Right atrium auricular region (tissue), 2 donors: ENCODE results near the genes TMPRSS3 and U2AF1.

DNA sequence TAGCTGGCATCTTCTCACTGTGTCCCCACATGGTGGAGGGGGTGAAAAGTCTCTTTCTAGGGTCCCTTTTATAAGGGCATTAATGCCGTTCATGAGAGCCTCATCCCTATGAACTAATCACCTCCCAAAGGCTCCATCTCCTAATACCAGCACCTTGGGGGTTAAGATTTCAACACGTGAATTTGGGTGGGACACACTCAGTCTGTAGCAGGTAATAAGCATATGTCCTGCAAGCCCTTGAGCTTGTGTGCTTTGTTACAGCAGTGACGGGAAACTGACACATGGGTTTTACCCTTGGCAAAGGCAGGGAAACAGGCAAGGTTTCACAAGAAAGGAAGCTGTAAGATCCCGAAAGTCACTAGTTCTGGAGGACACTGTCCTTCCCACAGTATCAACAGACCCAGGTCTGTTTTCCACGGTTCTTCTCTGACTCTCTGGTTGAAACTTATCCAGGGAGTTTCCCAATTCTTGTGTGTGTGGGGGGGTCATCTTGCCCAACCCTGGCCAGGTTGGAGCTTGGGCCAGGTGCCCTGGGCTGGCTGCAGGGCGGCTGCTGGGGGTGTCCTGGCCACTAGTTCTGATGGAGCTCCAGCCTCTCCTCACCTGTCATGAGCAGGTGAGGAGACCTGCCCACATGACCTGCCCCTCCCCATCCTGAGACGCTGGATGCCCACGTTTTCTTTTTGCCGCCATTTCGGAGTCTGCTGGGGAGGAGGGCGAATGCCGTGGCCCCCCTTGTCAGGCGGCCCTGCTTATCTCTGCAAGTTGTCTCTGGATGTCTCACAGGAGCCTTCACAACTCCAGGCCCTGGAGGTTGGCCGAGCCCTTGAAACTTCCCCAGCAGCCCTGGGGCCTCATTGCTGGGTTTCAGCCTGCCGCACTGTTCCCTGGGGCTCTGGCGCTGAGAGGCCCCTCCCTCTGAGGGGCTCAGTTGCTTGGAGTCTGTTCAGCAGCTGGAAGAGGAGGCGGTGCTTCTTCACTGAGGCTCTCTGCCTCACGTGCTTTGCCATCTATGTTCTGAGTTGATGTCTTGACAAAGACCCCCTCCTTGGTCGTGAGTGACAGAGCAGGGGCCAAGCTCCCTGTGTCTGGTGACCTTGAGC, 29.5 kb upstream of the ZBTB21 start:
- PRO-cap = no peak
- RAMPAGE, long total RNA, 2 experiments = no peak in any of the 2 experiments

GRCh38 chr21:42056400-42057532, 14.4 kb upstream of the UMODL1 start:
- PRO-cap = no peak
- RAMPAGE, long total RNA, 2 experiments = no peak in any of the 2 experiments

GRCh38 chr21:42107754-42108267, 36.7 kb downstream of the UMODL1 start:
- PRO-cap = no peak
- RAMPAGE, long total RNA, 2 experiments = no peak in any of the 2 experiments

DNA sequence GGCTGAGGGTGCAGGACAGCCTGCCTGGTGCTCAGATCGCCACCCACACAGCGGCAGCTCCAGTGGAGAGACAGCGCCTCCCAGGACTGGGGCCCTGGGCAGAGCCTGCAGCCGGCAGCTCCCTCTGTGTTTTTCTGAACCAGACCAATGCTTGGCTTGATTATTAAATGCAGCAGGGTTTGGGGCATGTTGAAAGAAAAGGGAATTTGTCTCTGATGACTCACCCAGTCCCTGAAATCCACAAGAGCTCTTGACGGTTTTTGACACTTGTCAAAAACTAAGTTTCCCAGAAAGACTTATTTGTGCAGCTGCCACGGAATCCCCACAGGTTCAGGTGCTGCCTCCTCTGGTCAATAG, 54.7 kb downstream of the UMODL1 start:
- PRO-cap = no peak
- RAMPAGE, long total RNA, 2 experiments = no peak in any of the 2 experiments

DNA sequence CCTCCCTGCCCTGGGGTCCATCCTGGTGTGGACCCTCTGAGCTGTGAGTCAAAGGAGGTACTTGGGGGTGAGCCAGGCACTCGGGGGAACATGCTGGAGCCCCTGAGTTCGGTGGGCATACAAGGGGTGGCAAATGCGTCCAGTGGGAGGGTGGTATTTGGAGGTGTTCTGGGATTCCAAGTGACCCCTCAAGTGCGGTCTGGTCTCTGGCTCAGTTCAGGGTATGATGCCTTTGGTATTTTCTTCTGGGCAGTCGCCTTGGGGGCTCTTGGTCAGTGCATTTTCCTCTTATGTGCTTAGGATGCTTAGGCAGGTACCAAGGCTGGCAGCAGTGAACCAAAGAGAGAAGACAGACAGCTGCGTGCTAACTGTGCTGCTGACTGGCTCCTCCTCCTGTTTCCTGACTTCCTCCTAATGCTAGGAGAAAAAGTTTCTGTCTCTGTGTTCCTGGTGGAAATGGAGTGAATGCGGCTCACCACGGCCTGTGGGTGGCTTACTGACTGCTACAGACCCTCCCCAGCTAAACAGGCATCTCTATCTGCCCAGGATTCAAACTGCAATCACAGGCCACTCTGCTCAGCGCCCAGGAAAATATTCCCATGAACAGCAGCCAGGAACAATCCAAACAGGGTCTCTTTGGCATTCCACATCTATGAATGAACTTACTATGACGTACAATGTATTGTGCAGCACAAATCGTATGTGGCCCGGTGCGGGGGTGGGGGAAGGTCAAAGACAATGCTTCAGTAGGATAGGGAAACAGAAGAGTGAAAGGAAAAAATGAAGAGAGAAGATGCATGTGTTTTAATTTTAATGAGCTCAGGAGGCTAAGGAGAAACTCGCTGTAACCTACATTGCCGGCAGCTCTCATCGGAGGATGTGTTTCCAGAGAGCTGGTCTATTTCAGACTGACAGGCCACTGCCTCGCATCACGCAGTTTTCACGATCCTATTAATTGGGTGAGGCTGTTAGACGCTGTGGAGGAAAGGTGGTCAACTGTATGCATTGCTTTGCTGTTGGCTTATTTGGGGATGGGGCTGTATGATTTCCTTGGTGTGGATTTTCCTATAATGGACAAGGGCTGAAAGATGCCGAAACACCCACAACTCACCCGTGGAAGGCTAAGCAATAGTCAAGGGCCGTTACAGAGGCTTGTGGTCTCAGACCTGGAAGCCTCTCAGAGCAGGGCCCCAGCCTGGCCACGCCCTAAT, 2.9 kb downstream of the ABCG1 start:
- PRO-cap = bidirectional peak, plus-strand start at position 442 of the sequence, minus-strand start at position 341 of the sequence
- RAMPAGE, long total RNA, 2 experiments = no peak in any of the 2 experiments

- PRO-cap = no peak
- RAMPAGE, long total RNA, 2 experiments = no peak in any of the 2 experiments
Measured at GRCh38 chr21:42228521-42229033, 9.6 kb downstream of the ABCG1 start.

- PRO-cap = no peak
- RAMPAGE, long total RNA, 2 experiments = no peak in any of the 2 experiments
Measured at GRCh38 chr21:42262803-42263338, 43.9 kb downstream of the ABCG1 start.

GRCh38 chr21:42309871-42310978, 5.0 kb downstream of the TFF3 start:
- PRO-cap = no peak
- RAMPAGE, long total RNA, 2 experiments = no peak in any of the 2 experiments

GRCh38 chr21:42388756-42389948, 6.7 kb downstream of the TMPRSS3 start:
- PRO-cap = no peak
- RAMPAGE, long total RNA, 2 experiments = no peak in any of the 2 experiments

DNA sequence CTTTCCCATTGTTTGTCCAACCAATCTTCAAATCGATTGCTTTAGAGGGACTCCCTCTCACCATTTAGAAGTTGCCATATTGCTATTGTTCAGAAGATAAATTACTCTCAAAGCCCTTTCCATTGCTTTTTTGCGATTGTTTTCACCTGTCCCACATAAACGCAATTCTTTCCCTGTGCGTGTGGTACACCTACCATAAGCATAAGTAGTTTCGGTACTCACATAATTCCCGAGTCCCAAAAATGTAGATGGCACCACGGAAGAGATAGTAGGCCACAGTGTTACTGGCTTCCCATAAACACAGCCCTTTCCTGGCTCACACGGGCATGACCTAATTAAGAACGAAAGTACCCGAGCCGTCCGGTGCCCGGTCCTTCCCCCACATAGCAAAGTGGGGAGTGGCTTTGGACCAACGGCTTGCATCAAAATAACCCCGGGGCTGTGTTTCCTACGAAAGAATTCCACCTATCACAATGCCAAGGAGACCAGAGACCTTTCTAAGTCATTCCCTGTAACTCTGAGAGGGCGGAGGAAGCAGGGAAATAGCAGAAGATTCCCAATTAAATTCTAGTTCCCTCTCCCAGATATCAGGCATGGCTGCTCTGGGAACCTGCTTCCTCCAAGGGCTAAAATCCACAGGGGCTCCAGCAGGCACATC, at the start of gene TMPRSS3:
Gene TMPRSS3 (minus strand): TSS at position 333 of the 658 bp plus-strand sequence.
- PRO-cap = no peak
- RAMPAGE, long total RNA, 2 experiments = start-site peak on the minus strand in 1 of 2 experiments, centred at position 308 of the sequence, 9 reads per replicate

- PRO-cap = no peak
- RAMPAGE, long total RNA, 2 experiments = no peak in any of the 2 experiments
Measured at GRCh38 chr21:42404590-42405081, 934 bp downstream of the UBASH3A start.

- PRO-cap = no peak
- RAMPAGE, long total RNA, 2 experiments = no peak in any of the 2 experiments
Measured at GRCh38 chr21:42464785-42466089, 30.8 kb downstream of the RSPH1 start.

DNA sequence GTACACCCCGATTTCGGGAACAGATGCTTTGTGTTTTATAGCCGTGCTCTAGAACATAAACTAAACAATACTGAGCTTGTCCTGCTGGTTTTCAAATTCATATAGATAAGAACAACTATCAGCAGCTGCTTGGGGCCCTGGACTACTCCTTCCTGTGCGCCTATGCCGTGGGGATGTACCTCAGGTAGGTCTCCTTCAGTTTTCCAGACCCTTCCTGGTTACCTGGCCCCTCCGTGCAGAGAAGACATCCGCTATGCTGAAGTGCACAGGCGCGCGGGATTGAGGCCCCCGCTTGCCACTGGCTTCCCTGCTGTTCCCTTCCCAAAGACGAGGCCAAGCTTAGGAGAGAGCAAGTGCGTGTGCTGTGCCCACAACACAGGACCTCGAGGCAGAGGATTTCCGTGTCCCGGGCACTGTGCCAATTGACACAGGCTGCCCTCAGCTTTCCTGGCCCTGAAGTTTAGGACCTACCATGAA, 21.8 kb downstream of the SLC37A1 start:
- PRO-cap = no peak
- RAMPAGE, long total RNA, 2 experiments = no peak in any of the 2 experiments

- PRO-cap = no peak
- RAMPAGE, long total RNA, 2 experiments = no peak in any of the 2 experiments
Measured at GRCh38 chr21:42616366-42616913, 37.0 kb upstream of the PDE9A start.

DNA sequence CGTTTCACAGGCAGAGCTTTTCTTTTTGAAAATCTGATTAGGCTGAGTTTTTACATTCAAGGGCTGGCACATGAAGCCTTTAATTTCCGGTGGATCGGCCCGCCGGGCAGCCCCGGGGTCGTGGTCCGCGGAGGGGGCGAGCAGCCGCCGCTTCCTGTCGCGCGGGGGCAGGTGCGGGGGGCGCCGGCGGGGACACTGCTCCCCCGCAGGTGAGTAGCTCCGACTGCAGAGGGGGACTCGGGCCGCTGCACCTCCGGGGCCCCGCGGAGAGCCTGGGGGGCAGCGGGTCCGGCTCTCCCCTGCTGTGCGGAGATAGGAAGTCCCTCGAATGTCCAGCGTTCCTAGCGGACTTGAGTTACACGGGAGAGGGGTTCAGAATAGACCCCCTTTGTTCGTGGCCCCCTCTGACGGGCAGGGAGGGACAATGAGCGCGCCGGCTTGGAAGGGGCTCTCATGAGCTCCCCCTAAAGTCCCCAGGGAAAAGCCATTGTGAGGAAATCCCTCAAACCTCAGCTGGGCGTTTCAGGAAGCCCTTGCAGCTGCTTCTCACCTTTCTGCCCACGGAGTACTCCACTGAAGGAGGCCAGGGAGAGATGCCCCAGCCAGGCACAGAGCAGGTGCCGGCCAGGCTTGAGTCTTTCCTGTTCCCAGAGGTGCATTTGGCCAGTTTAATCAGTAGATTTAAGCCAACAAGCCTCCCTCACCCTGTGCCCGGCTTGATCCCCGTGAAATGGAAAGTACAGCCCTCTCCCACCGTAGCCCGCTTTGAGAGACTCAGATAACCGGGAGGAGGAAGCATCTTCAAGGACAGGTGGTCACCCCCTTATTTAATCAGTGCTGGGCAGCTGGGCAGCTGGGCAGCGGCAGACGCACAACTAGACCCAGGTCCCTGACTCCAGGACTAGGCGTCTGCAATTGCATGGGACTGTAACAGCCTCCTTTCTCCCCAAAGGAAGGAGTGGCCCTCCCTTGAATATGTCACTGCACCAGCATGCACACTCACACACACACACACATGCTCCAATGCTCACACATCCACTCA, 1.0 kb downstream of the PDE9A start:
- PRO-cap = no peak
- RAMPAGE, long total RNA, 2 experiments = no peak in any of the 2 experiments

- PRO-cap = no peak
- RAMPAGE, long total RNA, 2 experiments = no peak in any of the 2 experiments
Measured at GRCh38 chr21:42662088-42663246, 9.0 kb downstream of the PDE9A start.

DNA sequence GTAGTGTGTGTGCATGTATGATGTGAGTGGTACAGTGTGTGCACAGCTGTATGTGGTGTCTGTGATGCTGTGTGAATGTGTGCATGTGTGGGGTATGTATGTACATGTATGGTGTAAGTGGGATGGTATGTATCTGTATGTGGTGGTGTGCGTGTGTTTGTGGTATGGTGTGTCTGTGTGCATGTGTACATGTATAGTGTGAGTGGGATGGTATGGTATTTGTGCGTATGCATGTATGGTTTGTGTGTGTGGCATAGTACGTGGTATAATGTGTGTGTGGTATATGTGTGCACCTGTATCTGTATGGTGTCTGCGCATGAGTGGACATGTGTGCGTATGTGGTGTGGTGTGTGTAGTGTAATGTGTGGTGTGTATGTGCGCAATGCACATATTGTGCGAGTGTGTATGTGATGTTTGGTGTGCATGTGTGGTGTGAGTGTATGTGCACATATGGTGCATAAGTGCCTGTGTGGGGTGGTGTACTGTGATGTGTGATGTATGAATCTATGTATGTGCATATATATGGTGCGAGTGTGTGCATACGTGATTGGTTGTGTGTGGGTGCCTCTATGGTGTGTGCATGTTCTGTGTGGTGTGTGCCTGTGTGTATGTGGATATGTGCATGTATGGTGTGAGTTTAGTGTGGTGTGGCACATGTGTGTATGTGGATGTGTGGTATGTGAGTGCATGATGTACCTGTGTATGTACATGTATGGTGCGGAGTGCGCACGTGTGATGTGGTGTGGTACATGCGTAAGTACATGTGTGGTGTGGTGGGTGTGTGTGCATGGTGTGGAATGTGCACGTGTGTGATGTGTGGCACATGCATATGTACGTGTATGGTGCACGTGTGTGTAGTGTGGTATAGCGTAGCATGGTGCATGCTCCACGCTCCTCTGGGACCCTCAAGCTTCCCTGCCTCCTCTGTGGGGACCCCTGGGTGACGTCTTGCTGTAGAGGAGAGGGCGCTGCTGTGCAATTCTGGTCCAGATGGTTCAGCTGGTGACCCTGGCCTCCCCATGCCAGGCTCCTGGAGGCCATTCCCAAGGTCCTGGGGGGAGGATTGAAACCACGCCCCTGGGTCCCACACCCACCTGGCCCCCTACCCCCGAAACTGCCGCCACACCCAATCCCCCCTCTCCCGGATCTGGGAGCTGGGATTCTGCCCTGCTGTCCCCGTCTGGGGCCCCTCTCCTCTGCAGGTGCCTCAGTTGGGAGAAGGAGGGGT, 38.6 kb downstream of the WDR4 start:
- PRO-cap = no peak
- RAMPAGE, long total RNA, 2 experiments = no peak in any of the 2 experiments

- PRO-cap = no peak
- RAMPAGE, long total RNA, 2 experiments = no peak in any of the 2 experiments
Measured at GRCh38 chr21:42903633-42904129, 10.6 kb downstream of the NDUFV3 start.

GRCh38 chr21:42956591-42957730, 17.4 kb upstream of the PKNOX1 start:
- PRO-cap = no peak
- RAMPAGE, long total RNA, 2 experiments = no peak in any of the 2 experiments

DNA sequence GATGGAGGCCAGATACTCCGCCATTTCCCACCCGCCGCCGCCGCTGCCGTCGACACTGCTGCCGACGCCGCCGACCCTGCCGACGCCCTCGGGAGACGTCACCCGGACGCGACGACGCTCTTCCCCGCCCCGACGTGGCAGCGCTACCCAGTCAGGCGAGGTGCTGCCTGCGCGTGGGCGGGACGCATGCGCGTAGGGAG, at the start of gene U2AF1:
Gene U2AF1 (minus strand): TSS at position 100 of the 200 bp plus-strand sequence.
- PRO-cap = unidirectional peak, minus-strand start at position 90 of the sequence
- RAMPAGE, long total RNA, 2 experiments = start-site peak on the minus strand in 2 of 2 experiments, centred at positions 103 to 105 of the sequence, 144 to 159 reads per replicate